Neural crest cell (in vitro differentiated cells): ENCODE data around the gene PDLIM4.

DNA sequence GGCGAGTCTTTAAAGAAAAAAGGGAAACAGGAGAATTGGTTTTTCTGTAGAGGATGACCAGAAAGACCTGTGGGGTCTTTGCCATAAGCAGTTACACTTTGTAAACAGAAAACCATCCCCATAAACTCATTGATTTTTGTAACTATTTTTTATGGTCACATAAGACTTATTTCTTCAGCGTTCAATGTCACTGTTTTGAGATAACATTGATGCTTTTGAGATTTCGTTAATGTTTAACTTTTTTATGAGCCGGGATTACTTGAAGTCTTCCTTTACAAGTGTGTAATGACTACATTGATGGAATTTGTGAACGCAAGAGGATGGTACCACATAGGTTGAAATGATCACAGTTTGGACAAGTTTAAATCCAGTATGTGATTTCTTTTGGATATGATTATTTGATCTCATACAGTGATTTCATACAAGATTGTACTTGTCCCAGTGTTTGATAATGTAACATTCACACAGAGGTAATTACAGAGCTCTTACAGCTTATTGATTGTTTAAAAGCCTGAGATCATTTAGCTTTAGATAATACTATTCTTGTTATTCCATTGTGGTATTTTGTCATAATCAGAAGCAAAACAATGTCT is 1.9 kb downstream of the SLC12A2 start:
- PRO-cap = no peak

DNA sequence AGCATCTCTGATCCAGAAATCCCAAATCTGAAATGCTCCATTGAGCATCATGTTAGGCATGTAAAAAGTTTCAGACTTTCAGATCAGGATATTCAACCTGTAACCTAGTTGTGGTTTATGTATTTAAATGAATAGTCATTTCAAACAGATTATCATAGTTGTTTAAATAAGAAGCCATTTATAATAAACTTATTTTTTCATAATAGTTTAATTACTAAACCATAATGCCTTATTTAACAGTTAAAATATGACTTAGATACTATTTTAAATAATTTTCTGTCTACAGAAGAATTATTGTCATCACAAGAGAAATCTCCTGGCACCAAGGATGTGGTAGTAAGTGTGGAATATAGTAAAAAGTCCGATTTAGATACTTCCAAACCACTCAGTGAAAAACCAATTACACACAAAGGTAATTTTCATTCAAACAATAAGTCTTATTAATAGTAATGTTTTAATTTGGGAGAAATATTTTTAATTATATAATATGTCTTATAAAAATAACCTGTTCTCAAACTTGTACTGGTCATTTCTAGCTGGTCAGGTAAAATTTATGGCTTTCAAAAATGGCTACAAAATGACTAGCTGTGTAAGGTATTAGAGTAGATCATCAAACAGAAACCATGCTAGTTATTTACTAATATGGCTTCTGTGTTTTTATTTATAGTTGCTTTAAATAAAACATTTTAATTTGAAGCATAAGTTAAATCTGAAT is 90.8 kb downstream of the SLC12A2 start:
- PRO-cap = no peak

- PRO-cap = no peak
Measured at GRCh38 chr5:128186681-128187625, 103.4 kb downstream of the SLC12A2 start.

- PRO-cap = no peak
Measured at GRCh38 chr5:128197746-128198330, 114.3 kb downstream of the SLC12A2 start.

- PRO-cap = no peak
Measured at GRCh38 chr5:128920626-128921370, 44.5 kb upstream of the SLC27A6 start.

DNA sequence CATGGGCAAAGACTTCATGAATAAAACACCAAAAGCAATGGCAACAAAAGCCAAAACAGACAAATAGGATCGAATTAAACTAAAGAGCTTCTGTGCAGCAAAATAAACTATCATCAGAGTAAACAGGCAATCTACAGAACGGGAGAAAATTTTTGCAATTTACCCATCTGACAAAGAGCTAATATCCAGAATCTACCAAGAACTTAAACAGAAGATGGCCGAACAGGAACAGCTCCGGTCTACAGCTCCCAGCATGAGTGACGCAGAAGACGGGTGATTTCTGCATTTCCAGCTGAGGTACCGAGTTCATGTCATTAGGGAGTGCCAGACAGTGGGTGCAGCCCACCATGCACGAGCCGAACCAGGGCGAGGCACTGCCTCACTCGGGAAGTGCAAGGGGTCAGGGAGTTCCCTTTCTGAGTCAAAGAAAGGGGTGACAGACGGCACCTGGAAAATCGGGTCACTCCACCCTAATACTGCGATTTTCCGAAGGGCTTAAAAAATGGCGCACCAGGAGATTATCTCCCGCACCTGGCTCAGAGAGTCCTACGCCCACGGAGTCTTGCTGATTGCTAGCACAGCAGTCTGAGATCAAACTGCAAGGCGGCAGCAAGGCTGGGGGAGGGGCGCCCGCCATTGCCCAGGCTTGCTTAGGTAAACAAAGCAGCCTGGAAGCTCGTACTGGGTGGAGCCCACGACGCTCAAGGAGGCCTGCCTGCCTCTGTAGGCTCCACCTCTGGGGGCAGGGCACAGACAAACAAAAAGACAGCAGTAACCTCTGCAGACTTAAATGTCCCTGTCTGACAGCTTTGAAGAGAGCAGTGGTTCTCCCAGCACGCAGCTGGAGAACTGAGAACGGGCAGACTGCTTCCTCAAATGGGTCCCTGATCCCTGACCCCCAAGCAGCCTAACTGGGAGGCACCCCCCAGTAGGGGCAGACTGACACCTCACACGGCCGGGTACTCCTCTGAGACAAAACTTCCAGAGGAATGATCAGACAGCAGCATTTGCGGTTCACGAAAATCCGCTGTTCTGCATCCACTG is 267.4 kb downstream of the HINT1 start:
- PRO-cap = bidirectional peak, plus-strand start at position 200 of the sequence, minus-strand start at position 216 of the sequence; bidirectional peak, plus-strand start at position 403 of the sequence, minus-strand start at position 388 of the sequence

DNA sequence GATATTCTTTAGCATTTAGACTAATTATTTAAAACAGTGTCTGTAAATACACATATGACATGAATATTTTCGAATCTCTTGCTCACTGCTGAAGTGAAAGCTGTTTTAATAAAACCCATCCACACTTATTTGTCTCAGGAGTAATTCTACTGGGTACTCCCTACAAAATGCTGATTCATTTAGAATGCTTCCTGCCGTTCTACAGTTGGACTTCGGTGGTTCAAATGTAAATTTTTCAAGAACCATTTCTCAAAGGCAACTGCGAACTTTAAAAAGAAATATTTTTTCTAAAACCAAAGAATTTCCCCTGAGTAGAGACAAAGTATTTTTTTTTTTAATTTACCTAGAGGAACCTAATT is 1.4 kb downstream of the HINT1 start:
- PRO-cap = no peak

DNA sequence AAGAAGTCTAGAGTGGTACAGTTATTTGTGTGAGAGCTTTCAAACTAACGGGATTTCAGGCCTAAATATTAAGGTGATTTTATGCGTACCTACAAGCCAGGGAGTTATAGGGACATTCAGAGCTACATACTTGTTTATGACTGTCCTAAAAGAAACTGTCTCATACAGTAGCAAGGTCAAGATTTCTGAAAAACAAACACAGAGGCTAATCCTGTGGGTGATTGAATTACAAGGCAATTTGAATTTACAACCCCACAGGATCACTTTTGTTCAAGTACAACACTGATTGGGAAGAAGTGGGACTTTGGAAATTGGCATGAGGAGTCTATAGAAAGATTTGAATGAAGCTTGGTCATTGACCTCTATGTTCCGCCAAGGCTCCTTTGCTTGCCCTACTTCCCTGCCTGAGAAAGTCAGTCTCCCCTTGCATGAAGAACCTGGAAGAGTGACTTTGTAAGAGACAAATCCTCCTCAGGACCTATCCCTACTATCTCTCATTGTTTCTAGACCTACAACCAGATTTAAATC is 38.5 kb upstream of the CDC42SE2 start:
- PRO-cap = no peak

DNA sequence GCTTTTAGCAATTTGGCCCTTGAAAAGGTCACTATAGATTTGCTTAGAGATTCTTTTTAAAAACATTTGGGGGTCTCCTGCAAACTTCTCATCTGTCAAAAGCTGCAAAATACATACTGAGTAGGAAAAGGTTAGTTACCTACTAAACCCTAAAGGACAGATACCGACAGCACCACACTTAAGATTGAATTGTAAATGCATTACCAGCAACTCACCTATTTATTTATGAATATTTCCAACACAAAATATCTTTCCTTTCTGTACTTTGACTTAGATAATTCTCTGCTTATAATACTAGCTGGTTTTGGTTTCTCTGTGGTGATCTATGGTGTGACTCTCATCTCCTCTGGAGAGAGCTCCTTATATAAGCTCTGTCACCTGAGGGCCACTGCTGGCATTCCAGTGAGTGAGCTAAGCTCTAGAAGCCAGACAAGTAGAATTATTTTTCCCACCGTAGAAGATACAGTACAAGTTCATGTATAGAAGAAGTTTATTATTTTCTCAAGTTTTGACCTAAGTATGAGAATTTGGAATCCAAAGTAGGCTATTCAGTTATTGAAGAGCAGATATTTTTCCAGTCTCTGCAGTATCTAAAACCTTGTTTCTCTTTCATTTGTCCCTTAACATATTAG is 111.5 kb downstream of the CDC42SE2 start:
- PRO-cap = no peak

DNA sequence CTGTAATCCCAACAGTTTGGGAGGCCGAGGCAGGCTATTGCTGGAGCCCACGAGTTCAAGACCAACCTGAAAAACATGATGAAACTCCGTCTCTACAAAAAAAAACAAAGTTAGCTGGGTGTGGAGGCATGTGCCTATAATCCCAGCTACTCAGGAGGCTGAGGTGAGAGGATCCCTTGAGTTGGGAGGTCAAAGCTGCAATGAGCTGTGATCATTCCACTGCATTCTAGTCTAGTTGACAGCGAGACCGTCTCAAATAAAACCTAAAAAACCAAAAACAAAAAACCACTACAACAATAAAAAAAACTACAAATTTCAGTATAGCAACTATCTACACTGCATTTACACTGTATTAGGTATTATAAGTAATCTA is 97.2 kb downstream of the RAPGEF6 start:
- PRO-cap = no peak

DNA sequence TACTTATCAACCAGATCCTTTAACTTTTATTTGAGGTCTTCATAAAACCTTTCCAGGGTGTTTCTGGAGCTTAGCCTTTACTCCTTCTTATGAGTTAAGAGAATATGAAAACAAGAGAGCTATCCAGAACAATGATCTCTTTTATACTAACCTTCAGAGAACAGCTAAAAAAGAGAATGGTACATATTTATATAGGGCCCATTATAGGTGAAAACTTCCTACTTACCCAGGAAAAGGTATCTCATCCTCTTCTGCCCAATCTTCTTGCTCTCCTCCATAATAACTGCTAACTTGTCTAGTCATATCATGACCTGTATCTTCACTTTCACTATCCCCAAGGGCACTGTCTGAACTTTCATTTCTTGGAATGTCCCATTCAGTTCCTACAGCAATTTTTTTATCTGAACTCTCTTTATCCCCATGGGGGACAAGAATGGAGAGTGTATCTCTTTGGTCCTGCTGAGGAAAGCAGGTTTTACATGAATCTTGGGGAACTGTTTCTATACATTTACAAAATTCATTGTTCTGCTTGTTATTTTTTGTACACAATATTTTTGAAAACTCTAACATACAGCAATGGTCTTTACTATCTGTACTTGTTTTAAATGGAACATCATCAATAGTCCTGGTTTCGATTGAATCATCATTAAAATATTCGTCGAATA is 36.4 kb upstream of the RAPGEF6 start:
- PRO-cap = no peak

DNA sequence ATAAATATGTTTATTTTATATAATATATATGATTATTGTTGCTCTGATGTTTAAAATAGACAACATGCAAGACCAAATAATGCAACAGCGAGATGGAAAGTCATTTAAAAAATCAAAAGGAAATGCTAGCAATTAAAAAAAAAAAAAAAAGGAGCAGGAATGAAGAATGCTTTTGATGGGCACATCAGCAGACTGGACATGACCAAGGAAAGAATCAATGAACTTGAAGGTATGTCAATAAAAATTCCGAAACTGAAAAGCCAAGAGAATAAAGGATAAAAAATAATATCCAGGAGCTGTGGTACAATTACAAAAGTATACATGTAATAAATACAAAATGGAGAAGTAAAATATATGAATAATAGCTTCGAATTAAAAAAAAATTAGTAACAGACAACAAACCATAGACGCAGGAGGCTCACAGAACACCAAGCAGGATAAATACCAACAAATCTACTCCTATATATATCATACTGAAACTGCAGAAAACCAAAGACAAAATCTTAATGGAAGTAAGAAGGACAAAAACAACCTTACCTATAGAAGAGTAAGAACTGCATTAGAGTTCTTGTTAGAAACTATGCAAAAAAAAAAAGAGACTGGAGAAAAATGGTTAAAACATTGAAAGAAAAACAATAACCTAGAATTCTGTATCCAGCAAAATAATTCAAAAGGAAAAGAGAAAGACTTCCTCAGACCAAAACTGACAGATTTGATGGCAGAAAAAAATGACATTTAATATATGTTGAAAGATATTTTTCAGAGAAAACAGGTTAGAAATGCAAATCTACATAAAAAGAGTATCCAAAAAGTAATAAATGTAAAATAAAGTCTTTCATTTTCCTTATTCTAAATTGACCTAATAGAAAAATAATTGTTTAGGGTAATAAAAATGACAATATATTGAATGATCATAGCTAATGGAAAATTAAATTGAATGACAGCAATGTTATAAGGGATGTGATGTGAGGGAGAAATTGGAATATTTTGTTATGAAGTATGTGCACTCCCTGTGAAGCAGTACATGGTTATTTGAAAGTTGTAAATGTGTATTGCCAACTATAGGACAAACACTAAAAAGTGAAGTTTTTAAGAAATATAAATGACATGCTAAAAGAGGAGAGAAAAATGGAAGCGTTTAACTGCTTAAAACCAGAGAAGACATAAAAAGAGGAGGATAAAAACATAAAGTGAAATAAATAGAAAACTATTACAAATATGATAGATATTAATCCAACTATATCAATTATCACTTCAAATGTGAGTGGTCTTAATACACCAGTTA is 54.0 kb upstream of the RAPGEF6 start:
- PRO-cap = no peak

DNA sequence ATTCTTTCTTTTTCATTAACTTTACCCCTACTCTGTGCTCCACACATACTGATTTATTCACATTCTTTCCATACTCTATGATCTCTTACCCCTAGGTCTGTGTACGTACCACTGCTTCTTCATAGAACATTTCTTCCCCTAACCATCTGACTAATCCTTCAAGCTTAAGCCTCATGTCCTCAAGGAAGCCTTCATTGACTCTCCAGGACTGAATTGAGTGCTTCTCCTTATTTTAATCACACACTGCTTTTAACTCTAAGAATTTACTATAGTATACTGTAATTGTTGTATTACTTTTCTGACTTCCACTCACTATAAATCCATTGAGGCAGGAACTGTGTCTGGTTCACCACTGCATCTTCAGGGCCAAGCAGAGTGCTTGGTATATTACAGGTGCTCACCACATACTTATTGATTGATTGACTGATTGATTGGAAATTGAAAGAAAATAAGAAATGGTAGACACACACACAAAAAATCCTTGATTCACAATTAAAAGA is 79.6 kb upstream of the RAPGEF6 start:
- PRO-cap = no peak

GRCh38 chr5:131747658-131748080 is 49.1 kb downstream of the FNIP1 start:
- PRO-cap = no peak

GRCh38 chr5:132256978-132258309 is at the start of gene PDLIM4:
Gene PDLIM4 (plus strand): TSS chr5:132257696.
- PRO-cap = bidirectional peak, plus-strand start at chr5:132257696, minus-strand start at chr5:132257489

- PRO-cap = no peak
Measured at GRCh38 chr5:132293192-132293502, 1.0 kb upstream of the SLC22A4 start.

- PRO-cap = no peak
Measured at GRCh38 chr5:132368963-132369189, 634 bp upstream of the SLC22A5 start.

- PRO-cap = no peak
Measured at GRCh38 chr5:132377048-132377566, 7.6 kb downstream of the SLC22A5 start.

DNA sequence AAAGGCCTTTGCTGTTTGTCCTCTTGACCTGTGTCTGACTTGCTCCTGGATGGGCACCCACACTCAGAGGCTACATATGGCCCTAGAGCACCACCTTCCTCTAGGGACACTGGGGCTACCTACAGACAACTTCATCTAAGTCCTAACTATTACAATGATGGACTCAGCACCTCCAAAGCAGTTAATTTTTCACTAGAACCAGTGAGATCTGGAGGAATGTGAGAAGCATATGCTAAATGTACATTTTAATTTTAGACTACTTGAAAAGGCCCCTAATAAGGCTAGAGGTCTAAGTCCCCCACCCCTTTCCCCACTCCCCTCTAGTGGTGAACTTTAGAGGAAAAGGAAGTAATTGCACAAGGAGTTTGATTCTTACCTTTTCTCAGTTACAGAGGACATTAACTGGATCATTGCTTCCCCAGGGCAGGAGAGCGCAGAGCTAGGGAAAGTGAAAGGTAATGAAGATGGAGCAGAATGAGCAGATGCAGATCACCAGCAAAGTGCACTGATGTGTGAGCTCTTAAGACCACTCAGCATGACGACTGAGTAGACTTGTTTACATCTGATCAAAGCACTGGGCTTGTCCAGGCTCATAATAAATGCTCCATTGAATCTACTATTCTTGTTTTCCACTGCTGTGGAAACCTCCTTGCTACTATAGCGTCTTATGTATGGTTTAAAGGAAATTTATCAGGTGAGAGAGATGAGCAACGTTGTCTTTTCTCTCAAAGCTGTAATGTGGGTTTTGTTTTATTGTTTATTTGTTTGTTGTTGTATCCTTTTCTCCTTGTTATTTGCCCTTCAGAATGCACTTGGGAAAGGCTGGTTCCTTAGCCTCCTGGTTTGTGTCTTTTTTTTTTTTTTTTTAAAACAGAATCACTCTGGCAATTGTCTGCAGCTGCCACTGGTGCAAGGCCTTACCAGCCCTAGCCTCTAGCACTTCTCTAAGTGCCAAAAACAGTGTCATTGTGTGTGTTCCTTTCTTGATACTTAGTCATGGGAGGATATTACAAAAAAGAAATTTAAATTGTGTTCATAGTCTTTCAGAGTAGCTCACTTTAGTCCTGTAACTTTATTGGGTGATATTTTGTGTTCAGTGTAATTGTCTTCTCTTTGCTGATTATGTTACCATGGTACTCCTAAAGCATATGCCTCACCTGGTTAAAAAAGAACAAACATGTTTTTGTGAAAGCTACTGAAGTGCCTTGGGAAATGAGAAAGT is 25.3 kb downstream of the SLC22A5 start:
- PRO-cap = no peak

- PRO-cap = no peak
Measured at GRCh38 chr5:132426473-132427341, 57.2 kb downstream of the SLC22A5 start.